Metastatic Liver Carcinoma in the Lung (tissue), 2 donors: ENCODE measurements around the genes PICK1, PLA2G6 and KCNJ4.

DNA sequence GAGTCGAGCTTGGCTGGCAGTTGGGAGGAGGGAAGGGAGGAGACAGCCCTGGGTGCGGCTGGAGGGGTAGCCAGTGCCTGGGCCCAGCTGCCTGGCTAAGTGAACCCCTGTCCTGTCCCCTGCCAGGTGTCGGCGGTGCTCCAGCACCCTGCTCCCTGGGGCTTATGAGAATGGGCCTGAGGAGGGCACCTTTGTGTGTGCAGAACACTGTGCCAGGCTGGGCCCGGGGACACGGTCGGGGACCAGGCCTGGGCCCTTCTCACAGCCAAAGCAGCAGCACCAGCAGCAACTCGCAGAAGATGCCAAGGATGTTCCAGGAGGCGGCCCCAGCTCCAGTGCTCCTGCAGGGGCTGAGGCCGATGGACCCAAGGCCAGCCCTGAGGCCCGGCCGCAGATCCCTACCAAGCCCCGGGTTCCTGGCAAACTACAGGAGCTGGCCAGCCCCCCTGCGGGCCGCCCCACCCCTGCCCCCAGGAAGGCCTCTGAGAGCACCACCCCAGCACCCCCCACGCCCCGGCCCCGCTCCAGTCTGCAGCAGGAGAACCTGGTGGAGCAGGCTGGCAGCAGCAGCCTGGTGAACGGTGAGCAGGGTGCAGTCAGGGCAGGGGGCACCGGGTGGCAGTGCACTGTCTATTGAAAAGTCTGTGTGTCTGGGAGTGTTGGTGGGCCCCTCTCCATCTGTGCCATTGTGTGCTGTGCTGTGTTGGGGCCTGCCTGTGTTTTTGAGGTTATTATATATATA, 15.9 kb downstream of the MICALL1 start:
- PRO-cap, 2 experiments, result no peak in any of the 2 experiments

- PRO-cap, 2 experiments, result no peak in any of the 2 experiments
Measured at GRCh38 chr22:37924336-37924791, 18.3 kb downstream of the MICALL1 start.

DNA sequence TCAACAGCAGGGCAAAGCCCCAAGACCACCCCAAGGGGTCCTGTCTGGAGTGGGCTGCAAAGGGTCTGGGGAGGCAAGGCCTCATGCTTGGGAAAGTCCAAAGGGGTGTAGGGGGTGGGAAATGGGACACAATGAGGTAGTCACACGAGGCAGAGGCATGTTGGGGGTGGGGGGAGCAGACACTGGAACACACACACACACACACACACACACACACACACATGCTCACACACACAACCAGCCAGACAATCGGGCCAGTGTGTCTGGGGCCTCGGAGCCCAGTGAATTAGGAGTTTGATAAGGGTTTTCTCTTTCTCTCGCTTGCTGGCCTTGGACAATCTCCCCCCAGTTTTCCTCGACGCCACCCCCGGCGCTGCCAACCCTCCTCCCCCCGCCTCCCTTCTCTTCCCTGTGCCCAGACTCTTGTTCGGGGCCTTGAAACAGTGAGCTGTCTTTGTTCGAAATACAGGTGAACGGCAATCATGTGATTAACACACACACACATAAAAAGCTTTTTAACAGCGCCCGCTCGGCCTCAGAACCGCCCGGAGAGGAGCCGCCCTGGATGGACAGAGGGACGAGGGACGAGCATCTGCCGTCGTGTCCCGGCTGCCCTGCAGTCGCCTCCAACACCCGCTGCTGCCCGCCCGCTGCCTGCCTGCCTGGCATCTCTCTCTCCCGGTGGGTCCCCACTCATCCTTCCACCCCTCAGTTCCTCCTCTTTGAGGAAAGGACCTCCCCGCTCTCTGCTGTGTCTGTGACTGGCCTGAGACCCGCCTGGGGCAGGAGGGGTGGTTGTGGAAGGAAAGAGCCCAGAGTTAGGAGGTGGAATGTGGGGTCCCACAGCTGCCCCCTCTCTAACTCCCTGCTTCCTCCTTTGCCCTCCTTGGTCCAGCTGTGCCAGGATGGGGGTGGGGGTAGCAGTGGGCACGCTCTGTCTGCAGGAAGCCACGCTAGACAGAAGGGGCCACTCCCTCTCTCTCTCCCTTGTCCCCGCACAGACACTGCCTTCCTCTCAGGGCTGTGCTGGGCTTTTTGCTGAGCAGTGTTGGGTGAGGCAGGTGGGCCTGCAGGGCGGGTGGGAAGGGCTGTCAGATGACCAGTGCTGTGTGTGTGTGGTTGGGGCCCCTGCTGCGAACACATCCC, 1.6 kb upstream of the SOX10 start:
- PRO-cap, 2 experiments, result no peak in any of the 2 experiments

DNA sequence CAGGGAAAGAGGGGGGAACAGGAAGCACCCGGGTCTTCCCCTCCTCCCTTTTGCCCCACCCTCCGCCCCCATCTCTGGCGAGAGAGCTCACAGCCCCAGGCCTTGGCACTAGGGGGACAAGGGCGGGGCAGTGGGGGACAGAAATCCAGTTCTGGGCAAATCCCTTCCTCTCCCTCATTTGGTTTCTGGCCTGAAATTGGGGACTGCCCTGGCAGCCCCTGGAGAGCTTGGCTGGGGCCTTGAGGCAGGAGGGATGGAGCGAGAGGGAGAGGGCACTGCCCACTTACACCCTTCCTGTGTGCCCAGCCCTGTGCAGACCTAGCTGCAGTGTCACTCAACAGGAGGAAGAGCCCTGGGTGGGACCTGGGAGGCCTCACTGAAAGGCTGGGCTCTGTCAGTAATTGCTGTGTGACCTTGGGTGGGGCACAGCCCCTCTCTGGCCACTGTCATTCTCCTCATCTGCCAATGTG, 12.0 kb upstream of the SOX10 start:
- PRO-cap, 2 experiments, result no peak in any of the 2 experiments

DNA sequence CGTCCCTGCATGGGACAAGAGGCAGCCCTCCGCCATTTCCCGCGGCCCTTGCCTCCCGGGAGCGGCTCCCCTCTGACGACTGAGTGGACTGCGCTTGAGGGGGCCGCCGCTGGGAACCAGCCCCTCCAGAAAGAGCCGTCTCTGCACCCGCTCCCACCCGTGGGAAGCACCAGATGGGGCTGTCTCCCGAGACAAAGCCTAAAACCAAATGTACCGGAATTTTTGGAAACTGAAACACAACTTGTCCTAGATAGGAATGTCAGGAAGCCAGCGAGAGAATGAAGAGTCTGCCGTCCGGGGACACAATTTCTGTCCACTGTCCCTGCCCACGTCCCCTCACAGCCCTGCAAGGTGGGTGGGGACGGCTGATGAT, 18.2 kb upstream of the PICK1 start:
- PRO-cap, 2 experiments, result no peak in any of the 2 experiments

DNA sequence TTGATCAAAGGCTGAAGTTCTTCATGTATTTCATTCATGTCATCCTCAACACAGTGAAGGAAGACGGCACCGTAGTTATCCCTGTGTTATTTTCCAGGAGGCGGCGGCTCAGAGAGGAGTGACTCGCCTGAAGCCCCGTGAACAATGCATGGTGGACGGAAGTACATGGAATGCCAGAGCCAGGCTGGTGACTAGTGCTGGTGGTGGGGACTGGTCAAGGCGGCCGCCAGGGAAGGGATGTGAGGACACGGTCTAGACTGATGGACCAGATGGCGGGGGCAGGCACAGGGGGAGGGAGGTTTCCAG, 16.3 kb upstream of the PICK1 start:
- PRO-cap, 2 experiments, result no peak in any of the 2 experiments

DNA sequence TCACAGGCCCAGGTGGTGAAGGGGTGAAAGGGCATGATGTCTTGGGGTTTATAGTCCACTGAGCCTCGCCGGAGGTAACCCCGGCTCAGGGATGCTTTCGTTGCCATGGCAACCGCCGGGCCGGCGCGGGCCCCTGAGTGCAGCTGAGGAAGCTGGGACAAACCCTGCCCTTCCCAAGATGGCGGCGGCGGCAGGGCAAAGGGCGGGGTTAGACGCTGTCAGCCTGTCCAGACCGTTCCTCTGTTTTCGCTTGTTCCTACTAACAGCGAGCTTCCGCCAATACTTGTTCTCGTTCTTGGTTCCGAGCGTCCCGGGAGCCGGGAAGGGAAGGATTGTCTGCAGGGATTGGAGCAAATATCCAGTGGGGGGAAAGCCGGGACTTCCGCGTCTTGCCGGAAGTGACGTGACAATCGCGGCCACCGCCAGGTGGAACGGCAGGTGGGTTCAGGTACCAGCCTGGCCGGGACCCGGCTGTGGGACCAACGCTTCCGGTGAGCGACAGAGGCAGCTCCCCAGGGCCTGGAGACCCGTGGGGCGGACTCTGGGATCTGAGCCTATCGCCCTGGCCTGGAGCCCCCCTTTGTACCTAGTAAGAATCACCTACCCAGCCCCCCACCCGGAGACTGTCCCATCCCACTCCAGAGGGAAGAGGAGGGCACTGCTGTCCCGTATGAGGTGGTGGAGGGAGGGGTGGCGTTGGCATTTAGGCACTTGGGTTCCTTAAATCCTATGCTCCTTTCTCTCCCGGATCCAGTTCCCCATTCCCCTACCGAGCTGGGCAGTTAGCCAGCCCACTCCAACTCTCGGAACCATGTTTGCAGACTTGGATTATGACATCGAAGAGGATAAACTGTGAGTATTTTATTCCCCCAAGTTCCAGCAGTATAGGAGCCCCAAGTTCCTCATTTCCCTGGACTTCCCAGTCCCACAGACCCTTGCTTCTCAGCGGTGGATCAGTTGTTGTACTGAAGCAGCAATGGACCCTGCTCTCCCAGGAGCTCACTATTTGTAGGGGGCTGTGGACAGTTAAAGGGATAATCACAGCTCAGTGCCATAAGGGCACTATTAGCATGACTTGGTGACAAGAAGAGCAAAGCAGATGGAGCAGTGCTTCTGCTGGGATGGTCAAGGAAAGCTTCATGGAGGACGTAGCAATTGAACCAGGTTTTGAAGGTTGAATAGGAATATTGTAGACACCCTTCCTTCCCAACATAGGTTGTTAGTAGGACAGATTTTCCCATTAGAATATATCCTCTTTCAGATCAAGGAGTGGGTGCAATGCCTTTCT, at the start of gene PICK1:
Gene PICK1, plus strand, starts transcription at position 406 of the 1,288 bp plus-strand sequence.
- PRO-cap, 2 experiments, result peak in 2 of 2 experiments; most common plus-strand start position 409 of the sequence (in 2); most common minus-strand start position 330 of the sequence (in 2)

- PRO-cap, 2 experiments, result peak in 2 of 2 experiments; most common plus-strand start chr22:38182075 (in 2); most common minus-strand start chr22:38181714 (in 1)
Measured at GRCh38 chr22:38181563-38182341, at the start of gene PLA2G6. PLA2G6 (minus strand) TSS chr22:38181830.

GRCh38 chr22:38191833-38192290, 9.9 kb upstream of the MAFF start:
- PRO-cap, 2 experiments, result peak in 1 of 2 experiments; most common plus-strand start chr22:38192200 (in 1); most common minus-strand start chr22:38192110 (in 1)

DNA sequence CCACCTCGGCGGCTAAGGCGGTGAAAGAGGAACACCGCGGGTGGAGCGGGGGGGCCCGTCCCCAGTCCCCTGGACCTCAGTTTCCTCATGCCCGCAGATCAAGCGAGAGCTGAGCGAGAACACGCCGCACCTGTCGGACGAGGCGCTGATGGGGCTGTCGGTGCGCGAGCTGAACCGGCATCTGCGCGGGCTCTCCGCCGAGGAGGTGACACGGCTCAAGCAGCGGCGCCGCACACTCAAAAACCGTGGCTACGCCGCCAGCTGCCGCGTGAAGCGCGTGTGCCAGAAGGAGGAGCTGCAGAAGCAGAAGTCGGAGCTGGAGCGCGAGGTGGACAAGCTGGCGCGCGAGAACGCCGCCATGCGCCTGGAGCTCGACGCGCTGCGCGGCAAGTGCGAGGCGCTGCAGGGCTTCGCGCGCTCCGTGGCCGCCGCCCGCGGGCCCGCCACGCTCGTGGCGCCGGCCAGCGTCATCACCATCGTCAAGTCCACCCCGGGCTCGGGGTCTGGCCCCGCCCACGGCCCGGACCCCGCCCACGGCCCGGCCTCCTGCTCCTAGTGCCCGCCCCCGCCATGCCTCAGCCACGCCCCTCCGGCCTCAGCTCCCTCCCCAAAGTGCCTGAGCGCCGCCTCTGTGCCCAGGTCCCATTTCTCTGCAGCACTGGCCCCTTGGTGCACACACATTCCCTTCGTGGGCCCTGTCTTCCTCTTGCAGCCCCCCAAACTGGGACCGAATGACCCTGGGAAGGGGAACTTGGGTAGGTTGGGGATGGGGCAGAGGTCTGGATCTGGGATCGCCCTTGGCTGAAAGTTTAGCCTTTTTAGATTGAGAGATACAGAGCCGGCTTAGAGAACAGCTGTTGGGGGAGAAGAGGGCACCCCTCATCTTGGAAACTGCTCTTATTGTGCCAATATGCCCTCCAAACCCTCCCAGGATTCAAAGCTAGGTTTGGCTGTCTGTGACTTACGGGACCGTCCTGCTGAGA, 12.8 kb downstream of the MAFF start:
- PRO-cap, 2 experiments, result peak in 2 of 2 experiments; most common plus-strand start position 287 of the sequence (in 1); most common minus-strand start position 498 of the sequence (in 2)

DNA sequence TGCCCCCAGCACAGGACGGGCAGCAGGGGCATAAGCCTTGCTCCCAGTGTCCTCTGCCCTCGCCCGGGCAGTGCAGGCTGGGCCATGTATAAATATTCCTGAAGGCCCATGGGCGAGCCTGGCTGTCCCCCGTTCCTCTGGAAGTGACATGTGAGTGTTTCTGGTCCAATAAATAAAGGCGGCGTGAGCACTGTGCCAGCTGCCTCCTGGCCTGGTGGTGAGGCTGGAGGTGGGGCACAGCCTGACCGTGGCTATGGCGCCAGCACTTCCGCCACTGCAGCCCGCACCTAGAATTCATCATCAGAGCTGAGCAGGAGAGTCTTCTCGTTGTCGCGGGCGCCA, 19.4 kb downstream of the MAFF start:
- PRO-cap, 2 experiments, result no peak in any of the 2 experiments

GRCh38 chr22:38315655-38316086, 1.6 kb downstream of the CSNK1E start:
- PRO-cap, 2 experiments, result no peak in any of the 2 experiments

GRCh38 chr22:38415338-38416131, 39.5 kb downstream of the KCNJ4 start:
- PRO-cap, 2 experiments, result no peak in any of the 2 experiments

GRCh38 chr22:38454332-38455216, at the start of gene KCNJ4:
KCNJ4 (minus strand) TSS chr22:38455199.
- PRO-cap, 2 experiments, result no peak in any of the 2 experiments

GRCh38 chr22:38483291-38483802, 15.5 kb downstream of the KDELR3 start:
- PRO-cap, 2 experiments, result no peak in any of the 2 experiments

GRCh38 chr22:38484683-38484967, 16.7 kb downstream of the KDELR3 start:
- PRO-cap, 2 experiments, result no peak in any of the 2 experiments

DNA sequence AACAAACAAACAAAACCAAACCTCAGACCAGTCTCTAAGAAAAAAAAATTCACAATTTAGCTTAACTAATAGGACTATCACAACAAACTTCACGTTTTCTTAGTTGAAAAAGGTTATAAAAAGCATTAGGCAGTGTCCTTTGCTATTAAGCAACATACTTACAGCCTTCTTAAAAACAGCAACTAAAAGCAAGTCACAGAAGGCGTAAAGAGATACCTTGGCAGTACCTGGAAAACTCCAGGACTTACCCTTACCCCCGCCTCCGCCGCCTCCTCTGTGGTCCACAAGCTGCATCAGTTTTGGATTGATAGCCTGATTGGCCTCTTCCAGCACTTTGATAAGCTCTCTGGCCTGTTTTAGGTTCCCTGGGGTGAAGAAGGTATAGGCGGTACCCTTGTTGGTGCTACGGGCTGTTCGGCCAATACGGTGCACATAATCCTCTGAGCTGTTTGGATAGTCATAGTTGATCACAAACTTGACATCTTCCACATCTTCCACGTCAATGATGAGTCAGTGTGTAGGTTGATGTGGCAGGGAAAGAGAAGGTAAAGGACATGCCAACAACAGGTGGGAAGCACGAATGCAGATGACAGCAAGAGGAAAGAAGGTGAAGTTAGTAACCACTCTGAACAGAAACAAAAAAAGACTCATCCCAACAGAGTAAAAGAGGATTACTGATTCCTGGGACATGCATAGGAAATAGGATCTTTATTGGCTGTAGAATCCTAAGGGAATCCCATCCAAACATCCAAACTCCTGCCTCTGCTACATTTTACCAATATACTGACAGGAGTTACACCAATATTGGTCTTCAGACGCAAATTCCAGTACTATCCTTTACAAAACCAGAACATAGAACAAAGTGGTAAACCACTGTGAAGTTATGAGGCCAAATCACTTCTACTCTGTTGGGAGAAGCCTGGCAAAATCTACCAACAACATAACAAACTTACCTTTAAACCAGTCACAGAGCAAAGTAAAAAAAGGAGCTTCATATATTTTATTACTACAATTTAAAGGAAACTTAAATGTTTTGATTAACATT, 18.2 kb downstream of the DDX17 start:
- PRO-cap, 2 experiments, result no peak in any of the 2 experiments

GRCh38 chr22:38489101-38490068, 16.7 kb downstream of the DDX17 start:
- PRO-cap, 2 experiments, result no peak in any of the 2 experiments

GRCh38 chr22:38569305-38569596, 732 bp downstream of the DMC1 start:
- PRO-cap, 2 experiments, result no peak in any of the 2 experiments

GRCh38 chr22:38674843-38675382, 6.8 kb upstream of the TOMM22 start:
- PRO-cap, 2 experiments, result no peak in any of the 2 experiments